ENCODE data around the genes DEFB125, SLC52A3 and PSMF1.

DNA sequence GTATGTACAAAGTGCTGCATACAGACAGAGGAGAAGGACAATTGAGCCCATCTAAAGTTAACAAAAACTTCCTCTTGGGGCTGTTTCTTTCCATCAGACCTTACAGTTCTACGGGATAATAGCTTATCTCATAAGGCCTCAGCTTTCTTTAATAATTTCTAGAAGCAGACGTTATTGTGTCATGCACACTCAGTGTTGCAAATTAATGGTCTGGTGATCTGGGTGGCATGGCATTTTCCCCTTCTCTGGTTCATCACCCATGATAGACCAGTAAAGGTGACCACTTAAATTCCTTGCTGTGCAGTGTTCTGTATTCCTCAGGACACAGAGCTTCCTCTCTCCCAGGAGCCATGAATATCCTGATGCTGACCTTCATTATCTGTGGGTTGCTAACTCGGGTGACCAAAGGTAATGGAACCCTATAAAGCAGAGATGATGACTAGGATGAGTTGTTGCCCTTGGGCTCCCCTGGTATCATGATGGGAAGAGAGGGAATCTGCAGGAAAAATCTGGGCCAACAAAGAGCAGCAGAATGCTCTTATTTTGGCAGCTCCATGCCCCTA lies at the start of gene DEFB125:
Gene DEFB125 (plus strand): TSS at position 313 of the 563 bp plus-strand sequence.
- PRO-cap: no peak

GRCh38 chr20:298030-298861 lies 876 bp downstream of the ZCCHC3 start:
- PRO-cap: bidirectional peak, plus-strand start at chr20:298304, minus-strand start at chr20:298203; bidirectional peak, plus-strand start at chr20:298757, minus-strand start at chr20:298617

DNA sequence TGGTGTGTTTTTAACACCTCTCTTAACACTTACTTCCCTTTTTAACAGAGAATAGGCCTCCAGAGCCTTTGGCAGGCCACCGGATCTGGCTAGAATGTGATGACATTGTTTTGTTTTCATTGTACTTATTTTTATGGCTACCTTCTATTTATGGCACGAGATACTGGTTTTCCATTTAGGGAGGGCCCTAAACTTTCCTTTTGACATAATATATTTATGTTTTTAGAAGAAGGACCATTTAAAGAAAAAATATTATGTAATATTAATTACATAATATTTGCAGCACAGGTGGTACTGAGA lies 21.6 kb downstream of the TCF15 start:
- PRO-cap: no peak

DNA sequence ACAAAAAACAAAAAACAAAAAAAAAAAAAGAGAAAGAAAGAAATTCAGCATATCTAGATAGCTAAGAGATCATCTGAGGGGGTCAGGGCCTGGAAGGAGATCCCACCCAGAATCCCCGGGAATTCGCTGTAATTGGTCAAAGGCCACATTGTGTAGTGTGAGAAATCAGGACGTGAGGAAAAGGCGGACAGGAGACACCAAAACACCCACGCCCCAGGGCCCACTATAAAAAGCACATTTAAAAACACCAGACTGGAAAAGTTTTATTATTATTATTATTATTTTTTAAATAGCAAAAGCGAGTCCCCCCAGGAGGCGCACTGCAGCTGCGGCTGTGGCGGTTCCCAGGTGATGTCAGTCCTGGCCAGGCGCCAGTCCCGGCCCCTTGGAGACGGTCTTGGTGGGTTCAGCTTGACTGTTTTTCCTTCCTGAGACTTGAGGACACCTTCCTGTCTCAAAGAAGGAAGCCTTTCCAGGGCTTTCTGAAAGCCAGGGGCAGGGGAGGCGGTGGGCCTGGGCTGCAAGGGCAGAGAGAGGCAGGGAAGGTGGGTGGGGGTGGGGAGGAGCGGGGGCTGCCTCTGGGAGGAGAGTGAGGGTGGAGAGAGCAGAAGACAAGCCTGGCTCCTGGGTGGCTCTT lies 14.6 kb downstream of the TCF15 start:
- PRO-cap: no peak

GRCh38 chr20:653858-654355 lies 907 bp upstream of the SRXN1 start:
- PRO-cap: no peak

- PRO-cap: bidirectional peak, plus-strand start at chr20:768677, minus-strand start at chr20:768482
These were observed at the start of gene SLC52A3 for GRCh38 chr20:768196-769097. Gene SLC52A3, minus strand, starts transcription at chr20:768500.

DNA sequence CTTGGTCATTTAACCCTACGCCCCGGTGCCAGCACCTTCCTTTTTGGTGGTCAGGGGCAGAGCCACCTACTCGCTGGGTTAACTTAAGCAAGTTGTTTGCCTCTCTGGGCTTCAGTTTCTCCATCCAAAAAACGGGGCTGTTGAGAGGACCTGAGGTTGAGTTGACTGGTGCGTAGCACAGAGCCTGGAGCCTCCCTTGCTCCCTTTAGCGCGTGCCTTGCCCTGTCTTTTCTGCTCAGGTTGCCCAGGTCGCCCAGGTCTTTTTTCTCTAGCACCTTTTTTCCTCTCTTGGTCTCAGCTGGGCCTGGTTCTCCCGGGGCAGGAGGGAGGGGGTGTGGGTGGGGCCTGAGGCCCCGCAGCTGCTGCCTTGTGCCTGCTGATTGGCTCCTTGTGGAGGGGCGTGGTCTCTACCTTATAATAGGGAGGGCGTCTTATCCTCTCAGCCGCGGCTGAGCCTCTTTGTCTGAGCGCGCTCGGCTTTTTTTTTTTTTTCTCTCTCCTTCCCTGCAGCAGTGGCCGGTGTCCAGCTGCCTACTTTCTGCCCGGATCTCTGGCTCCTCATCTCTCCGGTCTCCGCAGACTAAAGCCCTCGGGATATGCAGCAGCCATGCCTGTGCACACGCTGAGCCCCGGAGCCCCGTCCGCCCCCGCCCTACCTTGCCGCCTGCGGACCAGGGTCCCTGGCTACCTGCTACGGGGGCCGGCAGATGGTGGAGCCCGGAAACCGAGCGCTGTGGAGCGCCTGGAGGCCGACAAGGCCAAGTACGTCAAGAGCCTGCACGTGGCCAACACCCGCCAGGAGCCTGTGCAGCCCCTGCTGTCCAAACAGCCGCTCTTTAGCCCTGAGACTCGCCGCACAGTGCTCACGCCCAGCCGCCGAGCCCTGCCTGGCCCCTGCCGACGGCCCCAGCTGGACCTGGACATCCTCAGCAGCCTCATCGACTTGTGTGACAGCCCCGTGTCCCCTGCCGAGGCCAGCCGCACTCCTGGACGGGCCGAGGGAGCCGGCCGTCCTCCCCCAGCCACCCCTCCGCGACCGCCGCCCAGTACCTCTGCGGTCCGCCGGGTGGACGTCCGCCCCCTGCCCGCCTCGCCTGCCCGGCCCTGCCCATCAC lies 11.0 kb downstream of the FAM110A start:
- PRO-cap: unidirectional peak, plus-strand start at position 442 of the sequence

DNA sequence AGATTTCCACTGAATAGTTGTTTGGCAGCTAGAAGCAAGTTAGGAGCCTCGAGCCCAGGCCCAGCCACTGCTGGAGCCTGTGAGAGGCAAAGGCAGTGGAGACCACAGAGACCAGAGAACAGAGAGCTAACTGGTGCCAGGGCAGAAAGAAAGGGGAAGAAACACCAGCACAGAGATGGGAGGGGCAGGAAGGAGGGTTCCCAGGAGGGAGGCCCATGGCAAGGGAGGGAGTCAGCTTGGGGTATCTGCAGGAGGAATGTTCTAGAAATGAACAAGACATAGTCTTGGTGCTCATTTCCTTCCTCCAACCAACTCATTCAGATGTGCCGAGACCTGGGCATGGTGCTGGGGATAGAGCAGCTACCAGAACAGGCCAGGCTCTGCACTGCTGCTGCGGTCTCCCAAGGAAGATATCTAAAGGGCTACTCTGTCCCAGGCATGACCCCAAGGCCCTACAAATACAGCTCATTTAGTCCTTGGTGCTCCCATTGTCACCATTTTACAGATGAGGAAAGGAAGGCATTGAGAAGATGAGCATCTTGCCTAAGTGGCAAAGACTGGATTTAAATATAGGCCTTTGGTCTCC lies 10.6 kb downstream of the ANGPT4 start:
- PRO-cap: no peak

GRCh38 chr20:985499-985877 lies 16.6 kb downstream of the RSPO4 start:
- PRO-cap: no peak

DNA sequence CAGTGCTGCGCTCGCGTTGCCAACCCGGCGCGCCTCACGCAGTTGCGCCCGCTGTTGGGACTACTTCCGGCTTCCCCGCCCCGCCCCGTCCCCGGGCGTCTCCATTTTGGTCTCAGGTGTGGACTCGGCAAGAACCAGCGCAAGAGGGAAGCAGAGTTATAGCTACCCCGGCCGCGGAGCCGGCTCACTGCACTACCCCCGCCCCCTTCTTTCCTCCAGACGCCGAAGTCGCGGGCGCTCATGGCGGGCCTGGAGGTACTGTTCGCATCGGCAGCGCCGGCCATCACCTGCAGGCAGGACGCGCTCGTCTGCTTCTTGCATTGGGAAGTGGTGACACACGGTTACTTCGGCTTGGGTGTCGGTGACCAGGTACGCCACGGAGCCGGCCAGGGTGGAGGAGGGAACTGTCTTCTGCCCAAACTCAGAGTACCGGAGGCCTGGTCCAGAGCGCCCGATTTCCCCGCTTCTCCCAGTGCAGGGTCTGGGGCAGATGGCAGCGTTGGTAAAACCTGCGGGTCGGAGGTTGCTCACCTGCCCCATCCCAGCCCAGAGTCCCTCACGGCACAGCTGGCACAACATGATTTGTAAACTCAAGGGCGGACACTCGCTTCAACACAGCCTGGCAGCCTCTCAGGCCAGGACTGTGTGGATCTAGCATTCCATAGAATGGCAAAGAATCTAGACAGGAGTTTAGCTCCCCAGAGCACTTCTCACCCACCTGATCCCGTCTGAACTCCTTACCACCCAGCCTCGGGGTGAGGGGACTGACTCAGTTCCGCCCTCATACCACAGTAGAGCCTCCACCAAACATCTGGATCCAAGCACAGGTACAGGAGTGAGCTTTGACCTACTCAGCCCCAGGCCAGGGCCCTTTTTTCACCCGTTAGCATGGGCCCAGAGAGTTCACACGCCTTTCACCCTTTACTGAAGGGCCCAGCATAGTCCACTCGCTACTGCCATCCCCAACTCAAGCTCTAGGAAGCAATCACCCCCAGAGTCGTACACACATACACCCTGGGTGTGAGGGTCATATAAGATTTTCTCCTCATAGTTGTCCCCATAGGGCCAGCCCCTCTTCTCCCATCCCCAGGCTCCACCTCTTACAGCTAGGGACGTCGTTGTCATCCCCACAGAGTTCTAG lies at the start of gene PSMF1:
Gene PSMF1 (plus strand): TSS at position 69 of the 1,141 bp plus-strand sequence.
- PRO-cap: bidirectional peak, plus-strand start at position 109 of the sequence, minus-strand start outside the sequence; bidirectional peak, plus-strand start at position 491 of the sequence, minus-strand start at position 317 of the sequence

DNA sequence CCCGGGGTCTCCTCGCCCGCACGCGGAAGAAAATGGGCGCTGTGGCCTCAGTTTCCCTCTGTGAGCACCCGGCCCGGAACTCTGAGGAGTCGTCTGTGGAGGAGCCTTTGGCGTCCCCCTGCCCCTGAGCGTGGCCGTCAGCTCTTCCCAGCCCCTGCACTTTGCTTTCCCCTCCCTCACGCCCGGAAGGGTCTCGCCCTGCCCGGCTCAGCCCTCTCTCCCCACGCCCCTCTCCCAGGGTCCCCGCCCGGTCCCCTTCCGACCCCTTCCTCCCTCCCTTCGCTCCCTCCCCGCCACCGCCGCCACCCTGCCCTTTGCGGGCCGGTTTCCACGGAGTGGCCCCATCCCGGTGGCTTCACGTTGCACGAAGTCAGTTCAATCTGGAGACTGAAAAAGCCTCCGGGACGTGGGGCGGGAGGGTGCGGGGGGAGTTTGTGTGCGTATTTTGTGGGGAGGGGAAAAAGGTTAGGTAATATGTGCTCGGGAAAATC lies 540 bp downstream of the RAD21L1 start:
- PRO-cap: unidirectional peak, minus-strand start at position 155 of the sequence

- PRO-cap: unidirectional peak, plus-strand start at chr20:1327617
These were observed 1.8 kb downstream of the SDCBP2 start for GRCh38 chr20:1326868-1327736.

DNA sequence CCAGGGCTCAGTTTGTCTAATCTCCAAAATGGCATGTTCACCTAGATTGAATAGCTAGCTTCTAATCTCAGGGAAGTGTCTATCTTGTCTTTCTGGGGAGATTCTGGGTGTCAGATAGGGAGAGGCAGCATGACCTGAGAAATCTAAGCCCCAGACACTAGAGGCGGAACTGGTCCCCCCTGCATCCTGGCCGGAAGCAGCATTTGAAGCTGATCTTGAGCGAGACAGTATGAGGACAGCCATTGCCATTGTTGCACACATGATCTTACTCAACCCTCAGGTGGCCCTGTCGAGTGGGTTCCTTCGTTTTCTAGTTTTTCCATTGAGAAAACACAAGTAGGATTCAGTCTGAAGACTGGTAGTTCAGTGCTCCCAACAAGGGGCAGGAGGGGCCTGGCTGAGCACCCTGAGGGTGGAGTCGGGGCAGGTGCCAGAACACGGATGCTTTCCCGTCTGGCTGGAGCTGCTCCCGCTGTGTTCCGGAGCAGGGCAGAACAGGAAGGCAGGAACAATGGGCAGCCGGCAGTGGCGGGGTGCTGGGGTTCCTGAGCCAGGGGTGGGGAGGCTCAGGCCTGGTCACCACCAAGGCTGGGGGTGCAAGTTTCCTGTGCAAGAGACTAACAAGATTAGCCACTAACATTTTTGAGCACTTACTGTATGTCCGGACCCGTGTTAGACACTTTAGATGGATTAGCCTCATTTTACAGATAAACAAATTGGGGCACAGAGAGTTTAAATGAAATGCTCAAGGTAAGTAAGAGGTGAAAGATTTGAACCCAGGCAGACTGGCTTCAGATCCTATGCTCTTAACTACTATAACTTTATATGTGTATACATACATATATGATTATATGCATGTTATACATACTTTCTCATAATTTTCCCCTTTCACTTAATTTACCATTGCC lies 8.0 kb upstream of the SDCBP2 start:
- PRO-cap: no peak

DNA sequence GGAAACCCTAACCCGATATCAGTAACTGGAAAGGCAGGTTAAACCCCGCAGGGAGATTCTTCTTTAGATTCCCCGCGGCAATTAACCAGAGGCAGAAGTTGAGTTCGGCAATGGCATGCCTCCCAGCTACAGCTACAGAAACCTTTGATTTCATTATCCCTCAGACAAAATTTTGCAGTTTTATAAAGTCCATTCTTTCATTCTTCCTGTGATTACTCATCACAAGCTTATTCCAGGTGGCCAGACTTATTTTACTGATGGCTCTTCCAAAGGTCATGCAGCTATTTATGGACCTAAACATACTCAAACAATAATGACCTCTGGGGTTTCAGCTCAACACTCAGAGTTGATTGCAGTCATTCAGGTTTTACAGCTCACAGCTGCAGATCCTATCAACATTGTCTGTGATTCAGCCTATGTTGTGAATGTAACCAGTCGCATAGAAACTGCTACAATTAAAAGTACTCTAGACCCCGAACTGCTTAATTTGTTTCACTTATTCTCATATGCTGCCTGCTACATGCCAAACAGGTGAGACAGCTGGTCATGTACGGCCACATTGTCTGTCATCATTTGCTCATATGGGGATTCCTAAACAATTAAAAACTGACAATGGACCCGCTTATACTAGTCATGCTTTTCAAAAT lies 7.1 kb upstream of the FKBP1A start:
- PRO-cap: no peak

- PRO-cap: no peak
These were observed 2.2 kb upstream of the NSFL1C start for GRCh38 chr20:1468820-1469325.

- PRO-cap: unidirectional peak, minus-strand start at chr20:1536959
These were observed 20.7 kb downstream of the SIRPD start for GRCh38 chr20:1536764-1537147.

DNA sequence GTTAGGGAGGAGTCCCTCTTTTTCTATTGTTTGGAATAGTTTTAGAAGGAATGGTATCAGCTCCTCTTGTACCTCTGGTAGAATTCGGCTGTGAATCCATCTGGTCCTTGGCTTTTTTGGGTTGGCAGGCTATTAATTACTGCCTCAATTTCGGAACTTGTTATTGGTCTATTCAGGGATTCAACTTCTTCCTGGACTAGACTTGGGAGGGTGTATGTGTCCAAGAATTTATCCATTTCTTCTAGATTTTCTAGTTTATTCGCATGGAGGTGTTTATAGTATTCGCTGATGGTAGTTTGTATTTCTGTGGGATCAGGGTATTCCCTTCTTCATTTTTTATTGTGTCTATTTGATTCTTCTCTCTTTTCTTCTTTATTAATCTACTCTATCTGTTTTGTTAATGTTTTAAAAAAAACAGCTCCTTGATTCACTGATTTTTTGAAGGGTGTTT lies 14.3 kb downstream of the SIRPD start:
- PRO-cap: no peak

- PRO-cap: bidirectional peak, plus-strand start at chr20:1777493, minus-strand start at chr20:1777363
These were observed 118.3 kb upstream of the SIRPA start for GRCh38 chr20:1776391-1777774.

DNA sequence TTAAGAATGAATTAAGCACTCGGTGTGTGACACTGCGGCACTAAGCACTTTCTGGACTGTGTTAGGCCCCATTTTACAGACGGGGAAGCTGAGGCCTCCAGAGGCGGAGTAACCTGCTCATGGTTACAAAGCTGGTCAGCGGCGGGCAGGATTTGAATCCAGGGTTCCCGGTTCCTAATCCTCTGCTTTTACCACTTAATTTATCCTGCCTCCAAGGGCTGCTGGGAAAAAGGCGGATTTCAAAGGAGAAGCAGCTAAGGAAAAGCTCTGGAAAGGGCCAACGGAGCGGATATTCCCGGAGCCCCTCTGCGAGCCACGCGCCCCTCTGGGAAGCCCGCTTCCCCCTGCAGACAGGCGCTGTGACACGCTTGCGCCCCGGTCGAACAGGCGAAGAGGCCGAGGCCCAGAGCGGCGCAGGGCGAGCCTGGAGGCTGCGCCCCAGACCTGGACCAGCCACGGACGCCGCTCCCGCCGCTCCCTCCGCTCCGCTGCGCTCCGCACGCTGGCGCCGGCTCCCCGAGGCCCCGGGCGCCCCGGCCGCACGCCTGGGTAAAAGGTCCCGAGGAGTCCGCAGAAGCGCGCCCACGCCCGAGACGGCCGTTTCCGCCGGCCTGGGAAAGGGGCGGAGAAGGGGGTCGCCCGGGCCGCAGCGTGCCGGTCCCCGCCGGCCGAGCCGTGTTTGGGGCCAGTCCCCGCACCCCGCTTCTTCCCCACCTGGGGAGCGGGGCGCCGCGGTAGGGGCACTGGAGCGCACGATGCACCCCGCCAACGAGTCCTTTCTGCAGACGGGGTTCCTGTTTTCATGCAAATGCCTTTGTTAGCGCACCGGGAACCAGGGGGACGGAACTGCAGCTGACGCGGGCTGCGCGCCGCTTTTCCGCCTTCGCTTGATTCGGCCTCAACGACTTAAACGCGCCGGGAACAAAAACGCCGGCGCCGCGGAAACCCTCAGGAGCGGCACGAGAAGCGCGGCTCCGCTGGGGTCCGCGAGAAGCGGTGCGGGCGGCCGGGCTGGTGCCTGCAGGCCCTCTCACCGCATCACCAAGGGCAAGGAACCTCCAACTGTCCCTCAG lies 92.0 kb upstream of the SIRPA start:
- PRO-cap: bidirectional peak, plus-strand start at position 386 of the sequence, minus-strand start at position 346 of the sequence; bidirectional peak, plus-strand start at position 924 of the sequence, minus-strand start at position 781 of the sequence

DNA sequence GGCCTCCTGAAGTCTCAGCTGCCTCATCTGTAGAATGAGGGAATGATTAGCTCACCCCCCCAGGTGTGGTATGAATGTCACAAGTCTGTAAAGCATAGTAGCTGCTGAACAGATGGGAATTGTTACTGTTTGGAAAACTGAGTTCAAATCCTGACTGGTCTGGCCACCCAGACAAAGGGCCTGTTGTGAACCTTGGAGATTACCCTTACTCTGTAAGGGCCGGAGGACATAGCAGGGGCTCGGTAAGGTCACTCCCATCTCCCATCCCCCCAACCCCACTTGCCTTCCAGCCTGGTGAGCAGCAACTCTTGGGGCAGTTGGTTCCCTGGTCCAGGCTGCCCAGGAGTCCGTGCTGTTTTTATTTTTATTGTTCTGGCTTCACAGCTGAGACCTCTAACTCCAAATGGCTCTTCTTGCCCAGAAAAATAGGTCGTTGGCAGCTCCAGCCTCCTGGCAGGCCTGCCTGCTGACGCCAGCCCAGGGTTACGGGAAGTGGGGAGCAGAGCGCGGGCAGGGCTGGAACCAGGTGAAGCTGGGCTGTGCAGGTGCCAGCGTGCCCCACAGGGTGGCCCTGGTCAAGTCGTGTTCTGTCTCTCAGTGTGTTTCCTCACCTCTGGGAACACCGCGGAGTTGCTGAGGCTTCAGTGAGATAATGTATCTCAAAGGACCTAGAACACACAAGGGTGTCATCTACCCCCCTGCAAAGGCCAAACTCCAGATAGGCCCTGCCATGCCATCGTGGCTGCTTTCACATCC lies 4.5 kb upstream of the SIRPA start:
- PRO-cap: no peak

Data from left lung (tissue), 1 donor.